Gallbladder (tissue), 1 donor: ENCODE data around the gene NUP210.

GRCh38 chr3:12935697-12936764, 94.7 kb upstream of the RPL32 start:
- PRO-cap, result no peak

GRCh38 chr3:12941557-12942177, 100.3 kb upstream of the RPL32 start:
- PRO-cap, result no peak

GRCh38 chr3:12967793-12968246, 105.4 kb downstream of the IQSEC1 start:
- PRO-cap, result bidirectional peak, plus-strand start at chr3:12967971, minus-strand start at chr3:12967688

DNA sequence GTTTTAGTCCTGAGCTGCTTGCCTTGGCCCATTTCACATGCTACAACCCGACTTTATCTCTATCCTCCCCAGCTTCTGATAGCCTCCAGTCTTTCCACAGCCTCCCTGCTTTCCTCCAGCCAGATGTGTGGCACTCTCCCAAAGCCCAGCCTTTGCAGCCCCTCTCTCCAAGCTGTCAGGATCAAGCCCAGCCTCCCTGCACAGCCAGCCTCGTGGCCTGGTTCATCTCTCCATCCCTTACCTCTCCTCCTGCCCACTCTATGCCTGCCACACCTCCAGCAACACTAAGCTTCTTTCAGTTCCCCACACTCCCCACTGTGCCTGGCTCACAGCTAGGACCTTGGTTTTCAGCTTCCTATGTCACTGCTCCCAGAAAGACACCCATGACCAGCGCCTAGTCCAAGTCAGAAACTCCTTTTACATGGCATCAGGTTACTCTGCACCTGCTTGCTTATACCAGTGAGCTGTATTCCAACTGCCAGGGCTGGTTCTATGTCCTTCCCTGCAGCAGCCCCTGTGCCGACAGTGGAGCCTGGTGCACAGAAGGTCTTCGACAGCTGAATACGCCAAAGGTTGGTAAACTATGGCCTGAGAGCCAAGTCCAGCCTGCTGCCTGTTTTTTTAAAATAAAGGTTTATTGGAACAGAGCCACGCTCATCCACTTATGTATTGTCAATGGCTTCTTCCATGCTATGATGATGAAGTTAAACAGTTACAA, 102.7 kb downstream of the IQSEC1 start:
- PRO-cap, result no peak

DNA sequence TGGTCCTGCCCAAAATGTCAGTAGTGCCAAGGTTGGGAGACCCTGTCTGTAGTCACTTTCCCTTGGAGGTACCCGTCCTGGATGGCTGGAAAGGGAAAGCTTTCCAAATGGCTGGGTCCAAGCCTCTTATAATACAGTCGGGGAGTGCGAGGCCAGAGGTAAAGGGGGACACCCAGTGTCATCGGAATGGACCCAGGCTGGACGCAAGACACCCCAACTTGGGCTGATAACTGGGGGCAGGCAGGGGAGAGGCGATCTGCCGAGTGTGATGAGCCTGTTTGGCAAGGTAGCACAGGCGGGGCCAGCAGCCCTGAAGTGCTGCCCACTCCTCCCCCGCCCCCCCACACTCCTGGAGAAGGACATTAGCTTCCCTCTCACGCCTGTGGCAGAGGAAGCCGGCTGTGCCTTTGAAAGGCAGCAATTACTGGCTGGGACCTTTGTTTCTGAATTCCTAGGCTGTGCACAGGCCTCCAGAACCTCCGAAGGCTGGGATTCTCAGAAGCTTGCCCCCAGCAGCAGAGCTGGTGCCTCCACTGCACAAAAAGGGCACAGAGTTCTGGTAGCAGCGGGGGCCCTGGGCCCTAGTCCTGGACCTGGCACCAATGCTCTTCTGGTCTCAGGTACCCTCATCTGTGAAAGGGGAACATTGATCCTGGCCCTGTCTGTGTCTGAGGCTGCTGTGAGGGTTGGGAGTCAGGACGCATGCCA, 28.7 kb downstream of the IQSEC1 start:
- PRO-cap, result no peak

- PRO-cap, result no peak
These were observed 39.0 kb upstream of the IQSEC1 start for GRCh38 chr3:13111984-13112785.

DNA sequence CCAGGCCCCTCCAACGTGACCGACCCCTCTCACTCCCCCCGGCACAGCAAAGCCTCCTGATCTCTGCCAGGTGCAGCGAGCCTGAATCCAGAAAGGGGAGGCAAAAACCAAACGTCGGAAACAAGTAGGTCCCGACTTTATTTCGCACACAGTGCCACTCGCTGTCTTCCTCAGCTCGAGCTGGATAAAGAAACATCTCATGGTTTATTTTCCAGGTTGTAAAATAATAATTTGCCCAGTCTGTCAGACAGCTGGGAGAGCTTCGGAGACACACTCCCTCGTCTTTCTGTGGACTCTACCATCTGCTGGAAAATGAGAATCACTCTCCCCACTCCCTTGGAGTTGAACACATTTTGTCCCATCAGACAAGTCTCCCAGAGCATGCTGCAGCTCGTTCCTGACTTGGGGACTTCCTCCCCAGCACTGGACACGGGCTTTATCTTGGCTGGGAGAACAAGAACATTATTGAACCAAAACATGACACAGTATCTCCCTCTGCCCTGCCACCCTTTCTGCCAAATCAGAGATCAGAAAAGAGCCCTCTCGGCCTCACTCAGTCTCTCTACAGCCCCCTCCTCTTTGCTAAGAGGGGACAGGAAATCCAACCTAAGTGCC, 142.8 kb downstream of the NUP210 start:
- PRO-cap, result no peak

- PRO-cap, result no peak
These were observed 4.5 kb downstream of the NUP210 start for GRCh38 chr3:13415342-13416219.

- PRO-cap, result bidirectional peak, plus-strand start at chr3:13420343, minus-strand start at chr3:13420255
These were observed at the start of gene NUP210 for GRCh38 chr3:13420194-13420556. NUP210 (minus strand) TSS chr3:13420322.

DNA sequence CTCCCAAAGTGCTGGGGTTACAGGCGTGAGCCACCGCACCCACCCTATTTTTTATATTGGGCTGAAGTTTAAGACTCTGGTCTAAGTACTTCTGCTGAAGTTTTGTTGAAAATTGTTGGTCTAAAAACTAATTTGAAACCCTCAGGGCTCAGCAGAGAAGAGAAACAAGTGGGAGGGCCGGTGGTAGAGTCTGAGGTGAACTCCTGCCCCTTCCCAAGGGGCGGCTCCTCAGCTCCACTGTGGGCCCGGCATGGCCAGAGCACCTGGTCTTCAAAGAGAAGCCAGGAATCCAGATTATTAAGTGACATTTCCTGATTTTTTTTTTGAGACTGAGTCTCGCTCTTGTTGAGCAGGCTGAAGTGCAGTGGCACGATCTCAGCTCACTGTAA, 4.1 kb downstream of the HDAC11 start:
- PRO-cap, result no peak

DNA sequence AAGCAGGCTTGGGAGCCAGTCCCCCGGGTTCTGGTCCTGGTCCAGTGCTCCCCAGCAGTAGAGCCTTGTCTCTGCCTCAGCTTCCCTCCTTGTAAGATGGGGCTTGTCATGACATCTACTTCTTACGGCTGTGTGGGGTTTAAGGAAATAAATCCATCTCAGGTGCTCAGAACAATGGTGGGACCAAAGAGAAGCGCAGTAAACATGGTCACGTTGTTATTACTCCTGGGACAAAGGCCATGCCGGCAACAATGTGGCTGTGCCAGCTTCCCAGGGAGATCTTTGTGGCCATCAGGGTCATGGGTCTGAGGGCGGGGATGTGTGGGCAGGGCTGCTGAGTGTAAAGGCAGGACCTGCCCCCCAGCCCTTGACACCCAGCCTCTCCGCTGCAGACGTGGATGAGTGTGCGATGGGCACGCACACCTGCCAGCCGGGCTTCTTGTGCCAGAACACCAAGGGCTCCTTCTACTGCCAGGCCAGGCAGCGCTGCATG, 78.6 kb downstream of the FBLN2 start:
- PRO-cap, result no peak

- PRO-cap, result no peak
These were observed 5.8 kb downstream of the TMEM43 start for GRCh38 chr3:14130600-14131162.

DNA sequence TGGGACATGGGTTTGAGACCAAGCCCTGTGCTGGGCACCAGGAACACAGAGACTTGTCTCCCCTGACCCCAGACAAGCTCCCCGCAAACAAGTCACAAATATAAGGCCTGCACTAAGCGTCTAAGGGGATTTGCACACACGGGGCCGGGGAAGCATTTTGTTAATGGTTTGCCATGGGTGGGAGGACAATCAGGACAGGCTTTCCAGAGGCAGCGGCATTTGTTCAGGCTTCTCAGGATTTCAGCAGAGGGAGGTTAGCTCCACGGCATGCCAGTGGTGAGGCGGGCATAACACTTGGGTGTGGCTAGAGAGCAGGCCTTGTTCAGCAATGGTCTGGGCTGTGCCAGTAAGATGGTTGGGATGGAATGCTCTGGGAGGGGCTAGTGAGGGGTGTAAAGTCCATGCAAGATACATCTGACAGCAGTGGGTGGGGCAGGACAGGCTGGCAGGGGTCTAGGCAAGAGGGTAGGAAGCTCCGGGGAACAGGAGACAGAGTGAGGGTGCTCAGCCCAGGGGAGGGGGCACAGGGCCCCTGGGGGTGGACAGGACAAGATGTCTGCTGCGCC, 8.3 kb downstream of the TMEM43 start:
- PRO-cap, result bidirectional peak, plus-strand start at position 423 of the sequence, minus-strand start at position 242 of the sequence

- PRO-cap, result no peak
These were observed 13.2 kb upstream of the SLC6A6 start for GRCh38 chr3:14389078-14389784.

DNA sequence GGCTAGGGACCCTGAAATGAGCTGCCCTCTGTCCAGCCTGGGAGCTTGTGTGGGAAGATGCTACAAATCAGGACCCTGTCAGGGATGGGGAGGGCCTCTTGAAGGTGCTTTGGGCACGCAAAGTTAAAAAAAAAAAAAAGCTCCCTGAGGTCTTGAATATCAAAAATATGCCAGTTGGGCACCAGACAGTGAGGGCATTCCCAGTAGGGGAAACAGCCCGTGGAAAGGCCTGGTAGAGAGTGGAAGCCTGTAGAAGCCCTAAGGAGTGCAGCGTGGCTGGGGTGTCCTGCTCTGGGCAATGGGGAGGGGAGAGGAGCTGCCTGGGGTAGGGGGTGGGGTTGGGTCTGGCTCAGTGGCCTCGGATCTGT, 21.8 kb downstream of the SLC6A6 start:
- PRO-cap, result no peak

DNA sequence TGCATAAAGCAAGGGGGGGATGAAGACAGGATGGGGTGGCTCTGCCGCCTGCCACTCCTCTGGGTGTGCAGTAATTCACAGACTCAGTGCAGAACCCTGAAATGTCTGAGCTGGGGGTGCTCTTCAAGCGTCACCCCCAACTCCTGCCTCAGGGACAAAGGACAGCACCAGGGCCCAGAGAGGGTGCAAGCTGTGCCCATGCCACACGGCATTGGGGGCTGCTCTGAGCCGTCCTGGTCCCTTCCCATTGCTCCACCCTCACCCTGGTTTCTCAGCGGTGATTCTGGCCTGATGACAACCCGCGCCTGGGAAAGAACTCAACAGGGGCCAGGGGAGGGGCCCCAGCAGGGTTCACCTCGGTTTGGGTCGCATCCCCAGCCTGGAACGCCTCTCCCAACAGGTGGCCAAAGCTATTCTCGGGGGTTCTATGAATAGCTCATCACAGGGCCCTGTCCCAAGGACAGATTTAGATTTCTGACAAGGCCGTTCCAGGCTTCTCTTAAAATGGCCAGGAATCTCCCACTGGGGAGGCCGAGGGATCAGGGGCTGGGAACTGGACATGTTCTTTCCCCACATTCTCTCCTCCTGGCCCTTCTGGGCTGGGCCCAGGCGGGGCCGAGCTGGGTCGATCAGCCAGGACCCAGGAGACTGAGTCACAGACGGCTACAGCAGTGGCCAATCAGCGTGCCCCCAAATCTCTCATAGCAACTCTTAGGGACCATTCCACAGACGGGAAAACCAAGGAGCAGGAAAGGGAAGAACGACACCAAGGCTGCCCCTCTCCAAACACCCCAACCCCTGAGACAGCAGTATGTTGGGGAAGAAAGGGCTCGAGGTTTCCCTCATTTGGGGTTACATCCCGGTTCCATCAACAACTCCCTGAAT, 17.9 kb downstream of the GRIP2 start:
- PRO-cap, result no peak

- PRO-cap, result no peak
These were observed 7.6 kb downstream of the GRIP2 start for GRCh38 chr3:14532461-14533101.

DNA sequence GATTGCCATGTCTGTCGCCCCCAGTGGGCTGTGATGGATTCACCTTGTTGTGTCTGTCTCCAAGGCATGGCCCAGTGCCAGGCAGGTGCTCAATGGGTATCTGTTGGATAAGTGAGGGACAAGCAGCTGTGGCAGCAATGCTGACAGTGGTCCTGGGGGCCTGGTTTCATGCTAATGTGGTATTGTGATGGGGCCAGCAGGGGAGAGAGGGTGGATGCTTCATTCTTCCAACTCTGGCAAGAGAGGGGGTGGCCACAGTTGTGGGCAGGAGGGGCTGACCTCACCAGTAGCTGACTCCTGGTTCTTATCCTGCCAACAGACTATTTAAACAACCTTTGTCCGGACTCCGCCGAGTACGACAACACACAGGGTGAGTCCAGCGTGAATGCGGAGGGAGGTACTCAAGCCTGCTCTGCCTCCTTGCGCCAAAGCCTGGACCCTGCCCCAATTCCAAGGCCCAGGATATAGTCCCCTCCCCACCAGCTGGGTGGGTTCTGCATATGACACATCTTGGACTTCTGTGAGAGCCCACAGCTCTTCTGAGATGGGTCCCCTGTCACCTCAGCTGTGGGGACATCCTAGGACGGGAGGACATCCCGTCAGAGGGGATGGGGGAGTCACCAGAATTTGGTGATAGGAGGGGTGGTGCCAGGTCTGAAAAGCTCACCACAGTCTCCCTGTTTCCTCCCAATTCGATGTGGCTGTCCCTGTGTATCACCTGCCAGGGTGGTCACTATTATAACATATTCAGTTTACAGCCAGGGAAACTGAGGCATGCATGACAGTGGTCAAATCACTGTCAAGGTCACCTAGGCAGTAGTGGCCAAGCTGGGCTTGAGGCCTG, 47.1 kb upstream of the NR2C2 start:
- PRO-cap, result bidirectional peak, plus-strand start at position 368 of the sequence, minus-strand start at position 235 of the sequence

DNA sequence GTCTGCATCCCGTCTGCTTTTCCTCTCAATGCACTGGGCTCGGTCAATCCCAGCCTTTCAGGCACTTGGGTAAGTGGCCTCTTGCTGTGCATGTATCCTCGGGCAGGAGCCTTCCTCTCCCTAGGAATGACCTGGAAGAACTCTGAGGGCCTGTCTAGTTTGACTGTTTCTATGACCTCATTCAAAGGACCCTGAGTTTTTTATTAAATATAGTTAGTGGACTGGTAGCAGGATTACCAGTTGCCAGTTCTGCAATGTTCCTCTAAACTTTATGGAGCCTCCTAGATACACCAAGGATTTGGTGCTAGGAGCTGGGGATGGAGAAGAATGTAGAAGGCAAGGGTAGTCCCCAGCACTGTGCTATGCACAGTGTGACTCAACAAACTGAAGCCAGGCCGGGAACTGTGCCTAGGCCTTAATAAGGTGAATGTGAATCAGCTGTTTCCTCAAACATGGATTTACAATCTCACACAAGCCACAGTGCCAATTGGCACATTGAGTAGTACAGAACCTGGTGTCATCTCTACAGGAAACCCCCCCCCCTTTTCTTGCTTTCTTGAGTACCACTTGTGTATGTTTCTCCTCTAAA, 32.6 kb downstream of the MRPS25 start:
- PRO-cap, result no peak

DNA sequence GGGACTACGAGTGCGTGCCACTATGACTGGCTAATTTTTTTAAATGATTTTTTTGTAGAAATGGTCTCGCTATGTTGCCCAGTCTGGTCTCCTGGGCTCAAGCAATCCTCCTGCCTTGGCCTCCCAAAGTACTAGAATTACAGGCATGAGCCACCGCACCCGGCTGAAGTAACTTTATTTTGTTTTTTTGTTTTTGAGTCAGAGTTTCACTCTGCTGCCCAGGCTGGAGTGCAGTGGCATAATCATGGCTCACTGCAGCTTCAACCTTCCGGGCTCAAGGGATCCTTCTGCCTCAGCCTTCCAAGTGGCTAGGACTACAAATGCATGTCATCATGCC, 5.5 kb downstream of the RBSN start:
- PRO-cap, result no peak